Peritoneum (tissue), 1 donor: ENCODE measurements around the genes C1orf127, UBIAD1 and DISP3.

DNA sequence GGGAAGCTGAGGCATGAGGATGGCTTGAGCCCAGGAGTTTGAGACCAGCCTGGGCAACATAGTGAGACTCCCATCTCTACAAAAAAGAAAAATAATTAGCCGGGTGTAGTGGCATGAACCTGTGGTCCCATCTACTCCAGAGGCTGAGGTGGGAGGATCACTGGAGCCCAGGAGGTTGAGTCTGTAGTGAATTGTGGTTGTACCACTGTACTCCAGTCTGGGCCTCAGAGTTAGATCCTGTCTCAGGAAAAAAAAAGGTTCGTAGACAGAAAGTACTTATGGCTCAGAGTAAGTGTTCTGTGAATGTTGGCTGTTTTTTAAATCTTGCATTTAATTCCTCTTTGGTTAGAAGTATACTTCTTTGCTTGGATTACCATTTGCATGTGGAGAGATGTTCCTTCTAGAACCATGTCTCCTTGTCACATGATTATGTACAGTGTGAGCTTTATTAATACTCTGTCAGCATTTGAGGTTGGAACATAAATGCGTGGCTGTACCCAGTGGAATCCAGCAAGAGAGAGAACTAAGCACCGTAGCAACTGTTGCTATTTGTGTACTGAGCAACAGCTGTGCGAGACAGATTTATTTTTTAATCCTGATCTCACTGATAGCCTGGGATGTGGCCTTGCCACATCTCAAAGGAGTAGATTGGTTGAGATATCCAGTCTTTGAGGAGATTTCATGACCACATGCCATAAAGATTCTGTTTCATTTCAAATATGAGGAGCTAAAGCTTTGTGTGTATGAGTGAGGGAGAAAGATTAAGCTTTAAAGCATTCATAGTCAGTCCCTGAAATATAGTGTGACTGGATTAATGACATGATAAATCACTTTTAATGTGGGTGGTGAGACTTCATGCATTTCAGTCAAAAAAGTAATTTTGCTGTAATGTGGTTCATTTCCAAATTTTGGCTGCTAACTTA lies 43.3 kb downstream of the KIF1B start:
- PRO-cap: no peak

DNA sequence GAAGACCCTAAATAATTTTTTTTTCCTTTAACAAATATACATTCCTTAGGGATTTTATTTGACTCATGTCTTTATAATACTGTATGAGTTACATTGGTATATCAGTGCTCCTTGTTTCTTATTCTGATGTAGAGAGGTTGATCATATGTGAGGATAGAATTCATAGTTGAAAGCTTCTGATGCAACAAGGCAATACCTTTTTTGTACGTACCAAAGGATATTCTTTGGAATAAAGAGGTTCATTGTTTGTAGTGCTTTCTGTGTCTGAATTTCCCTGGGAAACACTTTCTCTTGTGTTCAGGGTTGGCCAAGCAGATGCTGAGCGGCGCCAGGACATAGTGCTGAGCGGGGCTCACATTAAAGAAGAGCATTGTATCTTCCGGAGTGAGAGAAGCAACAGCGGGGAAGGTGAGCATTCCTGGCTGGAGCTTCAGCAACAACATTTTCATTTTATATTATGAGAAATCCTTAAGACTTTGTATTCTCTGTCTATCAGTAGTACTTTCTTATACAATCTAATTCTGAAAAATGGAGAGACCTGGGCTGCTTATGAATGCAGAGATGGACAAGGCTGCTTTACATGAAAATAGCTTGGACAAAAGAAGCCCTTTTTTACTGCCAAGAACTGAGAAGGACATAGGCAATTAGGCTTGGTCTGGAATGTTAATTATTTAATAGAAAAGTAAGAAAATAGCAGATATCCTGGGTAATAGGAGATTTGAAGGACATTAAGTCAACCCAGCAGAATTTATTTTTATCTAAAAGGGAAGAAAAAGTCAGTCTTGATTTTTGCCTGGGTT lies 85.2 kb downstream of the KIF1B start:
- PRO-cap: no peak

DNA sequence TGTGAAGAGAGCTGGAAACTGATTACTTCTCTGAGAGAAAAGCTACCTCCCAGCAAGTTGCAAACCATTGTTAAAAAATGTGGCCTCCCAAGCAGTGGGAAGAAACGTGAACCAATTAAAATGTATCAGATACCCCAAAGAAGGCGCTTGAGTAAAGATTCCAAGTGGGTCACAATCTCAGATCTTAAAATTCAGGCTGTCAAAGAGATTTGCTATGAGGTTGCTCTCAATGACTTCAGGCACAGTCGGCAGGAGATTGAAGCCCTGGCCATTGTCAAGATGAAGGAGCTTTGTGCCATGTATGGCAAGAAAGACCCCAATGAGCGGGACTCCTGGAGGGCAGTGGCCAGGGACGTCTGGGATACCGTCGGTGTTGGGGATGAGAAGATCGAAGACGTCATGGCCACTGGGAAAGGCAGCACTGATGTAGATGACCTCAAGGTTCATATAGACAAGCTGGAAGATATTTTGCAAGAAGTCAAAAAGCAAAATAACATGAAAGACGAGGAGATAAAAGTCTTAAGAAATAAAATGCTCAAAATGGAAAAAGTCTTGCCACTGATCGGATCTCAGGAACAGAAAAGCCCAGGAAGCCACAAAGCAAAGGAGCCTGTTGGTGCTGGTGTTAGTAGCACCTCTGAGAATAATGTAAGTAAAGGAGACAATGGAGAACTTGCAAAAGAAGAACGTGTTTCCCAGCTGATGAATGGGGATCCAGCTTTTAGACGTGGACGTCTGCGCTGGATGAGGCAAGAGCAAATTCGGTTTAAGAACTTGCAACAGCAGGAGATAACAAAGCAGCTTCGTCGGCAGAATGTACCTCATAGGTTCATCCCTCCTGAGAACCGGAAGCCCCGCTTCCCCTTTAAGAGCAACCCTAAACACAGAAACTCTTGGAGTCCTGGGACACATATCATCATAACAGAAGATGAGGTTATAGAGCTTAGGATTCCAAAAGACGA lies 93.1 kb downstream of the KIF1B start:
- PRO-cap: no peak

DNA sequence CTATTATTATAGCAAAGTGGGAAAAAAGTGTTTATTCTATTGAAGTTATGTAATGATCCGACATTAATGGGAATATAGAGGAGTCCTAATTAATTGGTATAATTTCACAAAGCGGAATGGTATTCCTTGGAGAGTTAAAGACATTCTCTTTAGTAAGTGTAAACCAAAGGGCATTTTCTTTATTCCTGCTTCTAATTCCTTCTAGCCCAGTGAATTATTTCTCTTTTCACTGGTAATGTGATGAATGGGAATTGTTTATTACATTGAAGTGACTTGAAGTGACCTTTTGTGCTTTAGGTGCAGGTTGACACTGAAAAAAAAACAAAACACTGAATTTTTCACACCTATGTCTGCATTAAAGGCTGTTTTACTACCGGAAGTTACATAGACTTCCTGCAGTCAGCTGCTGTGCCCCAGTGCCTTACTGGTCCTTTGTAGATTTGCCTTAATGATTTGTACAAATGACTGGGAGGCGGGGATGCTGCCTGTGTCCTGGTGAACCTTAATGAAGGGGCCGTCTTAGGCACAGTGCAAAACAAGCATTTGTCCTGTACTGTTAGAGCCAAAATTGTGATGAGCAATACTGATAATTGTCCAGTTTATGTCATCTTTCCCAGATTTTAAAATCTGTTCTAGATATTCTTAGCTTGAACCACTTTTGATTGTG lies 91.0 kb upstream of the PGD start:
- PRO-cap: no peak

GRCh38 chr1:10388214-10388657 lies 10.6 kb upstream of the PGD start:
- PRO-cap: no peak

GRCh38 chr1:10419253-10420202 lies 10.7 kb upstream of the CENPS start:
- PRO-cap: no peak

- PRO-cap: no peak
These were observed 154.2 kb downstream of the CASZ1 start for GRCh38 chr1:10642165-10642795.

- PRO-cap: no peak
These were observed 147.3 kb downstream of the CASZ1 start for GRCh38 chr1:10648767-10649966.

GRCh38 chr1:10666362-10667186 lies 129.9 kb downstream of the CASZ1 start:
- PRO-cap: no peak

DNA sequence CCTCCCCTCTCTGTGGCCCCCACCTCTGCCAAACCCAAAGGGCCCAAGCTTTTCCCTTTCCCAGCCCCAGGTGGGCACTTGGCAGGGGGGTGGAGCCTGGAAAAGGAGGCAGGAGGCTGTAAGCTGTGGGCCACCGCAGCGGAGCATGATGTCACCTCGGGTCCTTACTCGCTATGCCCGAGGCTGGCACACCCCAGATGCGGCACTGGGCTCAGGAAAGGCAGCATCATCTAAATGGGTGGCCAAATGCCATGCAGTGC lies 124.9 kb downstream of the CASZ1 start:
- PRO-cap: no peak

DNA sequence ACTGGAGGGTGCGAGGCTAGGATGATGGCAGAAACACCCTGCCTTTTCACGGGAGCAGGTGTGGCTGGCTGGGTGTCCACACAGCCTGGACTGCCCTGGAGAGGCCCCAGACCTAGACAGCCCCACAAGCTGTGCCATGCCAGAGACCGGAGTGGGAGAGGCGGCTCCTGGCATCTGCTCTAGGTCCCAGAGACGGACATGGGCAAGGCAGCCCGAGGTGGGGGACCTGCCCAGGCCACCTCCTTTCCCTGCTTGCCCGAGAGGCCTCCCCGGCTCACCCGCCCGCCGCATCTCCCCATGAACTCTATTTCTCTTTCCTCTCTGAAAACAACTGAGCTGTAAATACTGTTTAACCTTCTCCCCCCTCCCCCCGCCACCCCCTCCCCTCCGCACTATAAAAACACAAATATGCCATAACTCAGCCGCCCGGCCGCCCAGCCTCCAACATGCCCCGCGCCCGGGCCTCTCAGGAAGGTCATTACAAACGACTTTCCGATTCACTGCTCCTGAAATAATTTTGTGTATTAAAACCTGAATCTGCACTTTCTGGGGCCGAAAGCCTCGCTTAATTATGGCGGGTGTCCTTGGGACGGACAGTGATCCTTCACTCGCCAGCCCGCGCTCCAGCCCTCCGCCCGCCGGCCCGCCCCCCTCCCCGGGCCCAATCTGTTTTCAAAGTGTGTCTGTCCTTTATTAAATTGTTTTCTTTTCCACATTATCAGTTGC lies 124.4 kb downstream of the CASZ1 start:
- PRO-cap: no peak

DNA sequence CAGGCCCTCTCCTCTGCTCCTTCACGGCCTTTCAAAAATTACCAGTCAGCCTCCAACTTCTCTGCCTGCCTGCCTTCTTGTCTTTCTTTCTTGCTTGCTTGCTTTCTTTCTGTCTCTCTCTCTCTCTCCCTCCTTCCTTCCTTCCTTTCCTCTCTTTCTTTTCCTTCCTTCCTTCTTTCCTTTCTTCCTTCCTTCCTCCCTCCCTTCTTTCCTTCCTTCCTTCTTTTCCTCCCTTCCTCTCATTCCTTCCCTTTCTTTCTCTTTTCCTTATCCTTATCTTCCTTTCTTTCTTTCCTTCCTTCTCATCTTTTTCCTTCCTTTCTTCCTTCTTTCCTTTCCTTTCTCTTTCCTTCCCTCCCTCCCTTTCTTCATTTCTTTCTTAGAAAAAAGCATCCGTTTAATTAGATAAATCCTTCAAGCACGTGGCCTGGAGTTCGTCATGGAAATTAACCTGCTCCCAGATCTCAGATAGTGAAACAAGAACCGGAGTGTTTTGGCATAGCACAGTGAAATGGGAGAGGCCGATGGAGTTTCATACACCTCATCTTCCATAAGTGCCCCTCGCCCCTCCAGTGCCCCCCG lies 11.4 kb downstream of the CASZ1 start:
- PRO-cap: no peak

- PRO-cap: no peak
These were observed 977 bp downstream of the CASZ1 start for GRCh38 chr1:10795493-10795844.

- PRO-cap: no peak
These were observed at the start of gene C1orf127 for GRCh38 chr1:10981856-10982215. TSS of gene C1orf127 (minus strand) at chr1:10982076.

- PRO-cap: no peak
These were observed 9.5 kb upstream of the EXOSC10 start for GRCh38 chr1:11108923-11109875.

DNA sequence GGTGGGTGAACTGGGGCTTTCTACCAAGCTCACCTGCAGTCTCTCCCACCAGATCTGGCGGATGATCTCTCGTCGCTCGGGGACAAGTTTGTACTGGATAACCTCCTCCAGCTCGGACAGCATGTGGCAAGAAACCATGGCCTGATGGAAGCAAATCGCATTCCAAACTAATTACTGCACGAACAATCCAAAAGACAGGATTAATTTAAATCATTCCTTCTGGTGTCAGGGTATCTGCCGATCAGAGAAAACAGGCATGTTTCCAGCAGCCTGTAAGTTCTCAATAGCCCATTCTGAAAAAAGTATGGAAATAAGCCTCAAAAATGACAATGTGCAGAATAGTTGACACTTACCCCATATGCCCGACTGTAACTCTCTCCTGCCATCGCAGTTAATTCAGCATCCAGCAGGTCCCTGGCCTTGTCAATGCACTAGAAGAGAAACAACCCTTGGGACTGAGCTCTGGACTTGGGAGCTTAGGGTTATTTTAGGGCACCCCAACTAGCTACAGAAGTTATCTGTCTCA lies 44.5 kb upstream of the ANGPTL7 start:
- PRO-cap: no peak

GRCh38 chr1:11272606-11273771 lies at the start of gene UBIAD1:
TSS of gene UBIAD1 (plus strand) at chr1:11273198.
- PRO-cap: no peak

- PRO-cap: no peak
These were observed 80.2 kb downstream of the UBIAD1 start for GRCh38 chr1:11353201-11353657.

DNA sequence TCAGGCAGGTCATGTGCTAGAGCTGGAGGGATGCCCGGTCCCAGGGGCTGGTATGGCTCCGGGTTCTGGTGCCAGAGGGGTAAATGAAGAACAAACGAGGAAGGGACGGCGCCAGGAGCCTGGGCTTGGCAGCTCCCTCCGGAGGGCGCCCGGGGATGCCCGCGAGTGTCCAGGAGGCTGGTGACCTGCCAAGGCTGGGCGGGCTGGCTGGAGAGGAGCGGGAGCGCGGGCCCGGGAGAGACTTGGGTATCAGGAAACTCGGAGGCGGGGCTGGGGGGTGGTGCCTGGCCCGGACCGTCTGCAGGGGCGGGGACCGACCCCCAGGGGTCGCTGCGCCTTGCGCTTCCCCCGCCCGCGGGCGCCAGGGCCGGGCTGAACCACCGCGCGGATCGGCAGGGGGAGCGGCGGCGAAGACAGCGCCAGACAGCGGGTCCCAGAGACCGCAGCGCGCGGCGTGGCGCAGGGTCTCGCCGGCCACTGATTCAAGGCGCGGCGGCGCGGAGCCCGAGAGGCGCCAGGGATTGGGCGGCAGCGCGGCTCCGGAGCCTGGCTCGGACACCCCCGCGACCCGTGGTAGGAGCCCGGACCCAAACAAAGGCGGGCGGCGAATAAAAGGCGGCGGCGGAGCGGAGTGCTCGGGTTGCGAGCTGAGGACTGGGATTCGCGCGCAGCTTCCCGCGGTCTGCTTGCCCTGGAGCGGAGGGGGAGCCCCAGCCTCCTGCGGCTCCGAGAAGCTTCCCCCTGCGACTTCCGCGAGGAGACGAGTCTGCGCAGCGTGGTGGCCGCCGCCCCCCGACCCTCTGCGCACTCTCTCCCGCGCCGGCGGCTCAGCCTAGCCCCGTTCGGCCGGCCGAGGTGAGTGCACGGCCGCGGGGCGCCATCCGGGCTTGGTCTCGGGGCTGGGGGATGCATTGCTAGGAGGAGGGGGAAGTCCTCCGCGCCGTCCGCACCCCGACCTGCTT lies at the start of gene DISP3:
TSS of gene DISP3 (plus strand) at position 638 of the 962 bp plus-strand sequence.
- PRO-cap: no peak

DNA sequence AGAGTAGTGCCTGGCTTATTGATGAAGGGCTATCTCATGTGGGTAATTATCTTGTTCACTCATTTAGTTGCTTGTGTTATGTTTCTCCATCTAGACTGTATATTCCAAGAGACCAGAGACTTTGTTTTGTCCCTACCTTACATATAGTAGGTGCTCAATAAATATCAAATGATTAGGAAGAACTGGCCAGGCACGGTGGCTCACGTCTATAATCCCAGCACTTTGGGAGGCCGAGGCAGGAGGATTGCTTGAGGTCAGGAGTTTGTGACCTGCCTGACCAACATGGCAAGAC lies 9.0 kb downstream of the FBXO2 start:
- PRO-cap: no peak